Hair follicular keratinocyte (primary cell): ENCODE measurements around the gene SURF1.

- RAMPAGE, long total RNA, result no peak
Observed at GRCh38 chr9:131736094-131736819, 3.6 kb downstream of the RAPGEF1 start.

- RAMPAGE, long total RNA, result no peak
Observed at GRCh38 chr9:131893740-131894514, 154.1 kb upstream of the RAPGEF1 start.

DNA sequence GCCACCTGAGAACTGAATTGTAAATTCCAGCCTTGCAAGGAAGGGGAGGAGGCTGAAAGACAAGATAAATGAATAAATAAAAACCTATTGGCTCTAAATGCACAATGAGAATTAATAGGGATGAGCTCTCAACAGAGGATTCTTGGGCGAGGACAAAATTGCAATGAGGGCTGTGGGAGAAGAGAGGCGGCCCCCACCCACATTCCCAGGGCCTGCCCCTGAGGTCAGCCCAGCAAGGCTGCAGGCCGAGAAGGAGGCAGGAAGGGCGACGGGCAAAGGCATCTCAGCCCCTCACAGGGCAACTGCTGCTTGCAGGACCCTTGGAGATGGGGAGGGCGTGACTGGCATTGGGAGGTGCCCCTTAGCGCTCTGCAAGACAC is 8.4 kb downstream of the NTNG2 start:
- RAMPAGE, long total RNA, result no peak

DNA sequence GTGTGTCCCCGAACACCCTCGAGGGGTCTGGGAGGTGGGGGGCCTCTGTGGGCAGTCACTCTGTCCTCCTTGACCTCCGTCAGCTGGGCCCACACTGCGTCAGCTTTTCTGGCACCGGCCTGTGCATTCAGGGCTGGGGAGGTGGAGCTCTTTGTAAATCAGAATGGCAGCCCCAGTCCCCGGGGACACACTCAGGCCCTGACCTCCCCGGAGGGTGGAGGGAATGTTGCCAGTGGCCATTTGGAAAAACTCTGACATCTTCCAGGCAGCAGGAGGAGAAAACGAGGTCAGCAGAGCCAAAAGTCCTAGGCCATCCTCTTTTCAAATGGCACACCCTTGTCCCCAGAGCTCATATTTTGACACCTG is 83.3 kb downstream of the NTNG2 start:
- RAMPAGE, long total RNA, result no peak

GRCh38 chr9:132329251-132329811 is 25.5 kb downstream of the SETX start:
- RAMPAGE, long total RNA, result no peak

- RAMPAGE, long total RNA, result no peak
Observed at GRCh38 chr9:132539047-132539527, 43.3 kb upstream of the BARHL1 start.

DNA sequence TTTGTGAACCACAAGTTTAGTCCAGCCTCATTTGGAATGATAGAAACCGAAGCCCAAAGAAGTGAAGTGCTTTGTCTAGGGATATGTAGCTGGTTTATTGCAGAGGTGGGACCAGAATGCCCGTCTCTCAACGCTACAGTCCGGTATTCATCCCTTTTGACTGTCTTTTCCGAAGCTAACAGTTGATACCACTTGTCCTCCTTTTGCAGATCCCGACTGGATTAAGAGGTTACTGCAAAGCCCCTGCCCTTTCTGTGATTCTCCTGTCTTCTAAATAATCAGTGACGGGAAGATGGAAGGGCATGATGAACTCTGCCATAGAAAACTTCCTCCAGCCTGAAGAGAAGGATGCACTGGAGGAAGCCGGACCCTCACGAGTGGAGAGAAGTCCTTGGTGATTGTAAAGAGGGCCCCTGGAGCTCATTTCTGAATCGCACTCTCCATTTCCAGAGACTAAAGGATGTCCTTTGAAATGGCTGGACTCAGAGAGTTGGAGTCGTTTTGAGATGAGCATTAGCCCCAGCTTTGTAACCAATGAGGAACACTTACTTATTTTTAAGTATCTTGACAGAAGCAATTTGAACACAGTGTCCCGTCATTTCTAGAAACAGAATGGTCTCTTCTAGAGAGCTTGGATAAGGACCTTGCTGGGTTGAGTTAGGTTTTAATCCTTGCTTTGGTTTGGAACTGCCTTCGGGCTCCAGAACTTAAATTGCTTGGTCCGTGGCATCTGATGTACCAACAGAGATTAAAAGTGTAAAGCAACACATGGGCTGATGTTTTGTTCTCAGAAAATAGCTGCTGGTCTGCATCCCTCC is 18.6 kb downstream of the GTF3C4 start:
- RAMPAGE, long total RNA, result no peak

DNA sequence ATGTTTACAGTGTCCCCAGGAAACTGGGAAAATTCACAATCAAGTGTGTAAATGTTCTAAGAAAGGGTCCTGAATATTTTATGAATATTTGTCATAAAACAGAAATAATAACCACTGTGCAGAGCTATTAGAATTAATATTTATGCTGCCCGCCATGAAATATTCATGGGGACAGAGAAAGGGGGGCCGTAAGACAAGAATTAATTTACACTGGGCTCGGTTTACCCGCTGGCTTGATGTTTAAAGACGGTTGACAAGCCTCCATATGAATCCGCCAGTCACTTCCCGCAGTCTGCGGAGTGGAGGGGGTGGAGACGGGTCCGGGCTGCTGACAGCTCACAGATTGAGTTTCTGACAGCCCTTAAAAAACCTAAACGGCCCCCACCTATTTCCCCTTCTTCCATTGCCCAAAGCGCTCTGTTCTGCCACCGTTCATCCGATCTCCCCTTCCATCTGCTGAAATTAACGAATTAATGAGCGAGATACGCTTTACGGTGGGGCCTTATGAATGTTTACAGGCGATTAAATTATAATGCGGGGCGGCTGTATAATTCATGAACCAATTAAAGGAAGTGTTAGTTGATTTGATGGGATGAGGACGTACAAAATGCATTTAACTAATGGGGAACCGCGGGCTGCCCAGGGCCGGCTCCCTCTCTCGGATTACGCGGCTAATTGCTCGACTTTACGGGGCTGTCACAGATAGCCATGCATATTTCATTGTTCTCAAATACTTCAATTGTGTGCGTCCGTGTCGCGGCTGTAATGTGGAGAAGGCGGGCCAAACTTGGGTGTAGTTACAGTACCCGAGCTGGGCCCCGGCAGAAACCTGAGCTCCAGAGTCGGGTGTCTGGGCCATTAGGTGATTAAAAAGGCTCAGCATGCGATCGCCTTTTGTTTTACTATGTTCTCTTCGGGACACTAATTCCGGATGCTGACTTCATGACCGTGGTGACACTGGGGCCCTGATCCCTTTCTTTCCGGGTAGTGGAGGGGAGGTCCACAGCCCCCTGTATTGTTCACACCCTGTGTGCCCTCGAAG is 74.7 kb downstream of the GTF3C4 start:
- RAMPAGE, long total RNA, result no peak

- RAMPAGE, long total RNA, result no peak
Observed at GRCh38 chr9:132769354-132769946, 99.2 kb downstream of the GTF3C4 start.

DNA sequence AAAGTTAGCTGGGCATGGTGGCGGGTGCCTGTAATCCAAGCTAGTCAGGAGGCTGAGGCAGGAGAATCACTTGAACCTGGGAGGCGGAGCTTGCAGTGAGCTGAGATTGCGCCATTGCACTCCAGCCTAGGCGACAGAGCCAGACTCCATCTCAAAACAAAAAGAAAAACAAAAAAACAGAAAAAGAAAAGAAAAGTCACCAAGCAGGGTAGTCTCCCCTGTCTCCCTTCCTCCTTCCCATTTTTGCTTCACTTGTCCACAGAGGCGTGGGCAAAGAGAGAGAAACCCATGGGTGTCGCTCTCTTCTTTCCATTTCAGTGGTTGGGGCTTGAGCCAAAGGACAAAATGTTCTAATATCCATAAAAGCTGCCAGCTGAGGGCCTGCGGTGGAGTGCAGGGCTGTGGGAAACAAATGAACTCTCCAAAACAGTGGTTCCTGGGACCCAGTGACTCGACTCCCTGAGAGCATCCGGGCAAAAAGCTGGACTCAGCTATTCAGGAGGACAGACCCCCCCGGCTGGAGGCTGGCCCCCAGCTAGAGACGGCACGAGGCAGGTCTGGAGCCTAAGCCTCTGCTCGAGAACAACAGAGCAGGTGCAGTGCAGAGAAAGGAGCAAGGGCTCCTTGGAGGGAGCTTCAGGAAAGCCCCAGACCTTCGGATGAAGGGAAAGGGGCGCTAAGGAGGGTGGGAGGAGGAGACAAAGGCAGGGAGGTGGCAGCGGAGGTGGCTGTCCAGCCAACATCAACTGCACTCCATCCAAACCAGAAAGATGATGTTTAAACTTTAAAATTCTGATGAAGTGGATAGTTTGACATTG is 6.8 kb downstream of the AK8 start:
- RAMPAGE, long total RNA, result no peak

- RAMPAGE, long total RNA, result no peak
Observed at GRCh38 chr9:132894385-132894855, 15.7 kb downstream of the SPACA9 start.

GRCh38 chr9:132983816-132984721 is 5.6 kb downstream of the GFI1B start:
- RAMPAGE, long total RNA, result no peak

DNA sequence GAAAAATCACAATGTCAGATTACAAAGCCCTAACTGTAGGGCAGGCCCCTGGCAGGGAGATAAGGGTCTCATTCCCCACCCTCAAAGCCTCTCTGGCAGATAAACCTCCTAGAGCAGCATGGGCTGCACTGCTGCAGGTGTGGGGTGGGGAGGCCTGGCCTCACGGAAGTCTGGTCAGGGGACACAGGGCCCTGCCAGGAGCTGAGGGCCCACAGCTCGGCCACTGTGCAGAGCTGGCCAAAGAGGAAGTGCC is 25.8 kb downstream of the GFI1B start:
- RAMPAGE, long total RNA, result no peak

DNA sequence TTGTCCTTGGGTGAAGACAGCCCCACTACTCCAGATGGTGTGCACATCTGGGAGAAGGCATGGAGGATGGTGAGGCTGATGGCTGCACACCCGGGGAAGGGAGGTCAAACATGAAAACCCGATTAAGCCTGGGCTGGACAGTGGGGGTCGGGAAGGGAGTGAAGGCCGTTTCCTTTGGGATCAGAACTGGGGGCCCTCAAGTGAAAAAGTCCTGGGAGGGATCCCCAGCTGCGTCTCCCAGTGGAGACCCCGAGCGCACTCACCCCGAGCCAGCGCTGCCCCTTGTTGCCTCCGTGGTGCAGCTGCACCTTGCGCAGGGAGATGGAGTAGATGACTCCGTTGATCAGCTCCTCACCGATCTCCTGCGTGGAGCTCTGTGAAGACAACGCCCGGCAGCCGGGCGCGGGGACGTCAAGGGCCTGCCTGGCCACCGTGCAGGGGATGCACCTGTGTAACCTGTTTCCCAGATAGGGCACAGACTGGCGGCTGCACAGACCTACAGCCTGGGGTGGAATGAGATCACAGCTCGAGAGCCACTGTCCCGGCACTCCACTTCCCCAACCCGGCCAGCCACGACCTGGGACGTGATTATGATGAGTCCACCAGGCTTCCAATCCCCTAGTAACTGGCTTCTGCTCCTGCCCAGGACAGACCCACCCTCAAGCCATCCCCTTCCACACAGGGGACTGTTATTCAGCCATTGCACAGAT is 9.1 kb downstream of the RALGDS start:
- RAMPAGE, long total RNA, result no peak

- RAMPAGE, long total RNA, result no peak
Observed at GRCh38 chr9:133121381-133121927, 414 bp upstream of the RALGDS start.

GRCh38 chr9:133179944-133180245 is 16.2 kb upstream of the GBGT1 start:
- RAMPAGE, long total RNA, result no peak

DNA sequence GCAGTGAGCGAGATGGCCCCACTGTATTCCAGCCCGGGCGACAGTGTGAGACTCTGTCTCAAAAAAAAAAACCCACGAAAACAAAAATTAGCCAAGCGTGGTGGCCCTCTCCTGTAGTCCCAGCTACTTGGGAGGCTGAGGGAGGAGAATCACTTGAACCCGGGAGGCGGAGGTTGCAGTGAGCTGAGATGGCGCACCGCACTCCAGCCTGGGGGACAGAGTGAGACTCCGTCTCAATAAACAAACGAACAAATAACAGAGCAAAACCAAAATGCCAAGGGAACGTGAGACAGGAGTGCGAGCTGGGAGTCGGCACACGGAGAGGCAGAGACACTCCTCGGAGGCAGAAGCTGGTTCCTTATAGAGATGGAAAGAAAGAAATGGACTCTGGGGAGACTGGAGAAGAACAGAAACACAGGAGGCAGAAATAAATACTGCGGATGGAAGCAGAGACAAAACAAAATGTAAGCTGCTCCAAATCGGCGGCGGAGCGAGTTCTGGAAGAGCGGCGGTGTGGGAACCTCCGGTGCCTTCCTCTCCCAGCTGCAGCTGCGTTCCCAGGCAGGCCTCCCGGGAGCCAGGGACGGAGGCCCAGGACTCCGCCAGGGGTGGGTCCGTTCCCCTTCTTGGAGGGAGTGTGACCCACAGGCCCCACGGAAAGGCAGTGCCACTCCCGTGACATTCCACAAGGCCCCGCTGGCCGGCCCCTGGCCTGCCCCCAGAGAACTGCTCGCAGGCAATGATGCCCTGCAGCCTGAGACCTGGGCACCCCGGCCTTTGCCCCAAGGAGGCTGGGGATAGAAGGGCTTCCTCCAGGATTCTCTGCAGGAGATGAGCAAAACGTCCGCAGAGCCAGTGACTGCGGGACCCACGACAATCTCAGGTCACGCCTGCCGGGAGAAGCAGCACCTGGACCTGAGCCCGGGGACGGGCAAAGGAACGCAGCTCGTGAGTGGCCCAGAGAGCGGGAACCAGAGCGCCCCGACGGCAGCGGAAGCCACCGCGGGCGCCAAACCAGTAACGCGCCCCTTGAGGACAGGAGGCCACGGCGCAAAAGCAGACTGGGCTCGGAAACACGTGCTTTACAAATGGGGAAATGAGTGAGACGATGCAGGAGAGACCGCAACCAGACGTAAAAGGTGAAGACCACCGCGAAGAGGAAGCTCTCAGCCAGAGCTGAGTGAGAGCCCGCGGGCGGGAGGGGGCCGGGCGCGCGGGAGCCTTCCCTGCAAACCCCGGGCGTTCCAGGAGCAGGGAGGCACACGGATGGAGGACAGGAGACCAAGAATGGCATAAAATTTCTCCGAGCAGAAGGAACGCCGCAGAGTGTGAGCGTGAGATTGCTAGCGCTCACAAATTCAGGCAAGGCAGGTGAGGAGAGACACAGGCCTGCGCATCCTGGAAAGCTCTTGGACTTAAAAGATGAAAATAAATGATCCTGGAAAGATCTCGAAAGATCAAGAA is 9.4 kb downstream of the OBP2B start:
- RAMPAGE, long total RNA, result no peak

DNA sequence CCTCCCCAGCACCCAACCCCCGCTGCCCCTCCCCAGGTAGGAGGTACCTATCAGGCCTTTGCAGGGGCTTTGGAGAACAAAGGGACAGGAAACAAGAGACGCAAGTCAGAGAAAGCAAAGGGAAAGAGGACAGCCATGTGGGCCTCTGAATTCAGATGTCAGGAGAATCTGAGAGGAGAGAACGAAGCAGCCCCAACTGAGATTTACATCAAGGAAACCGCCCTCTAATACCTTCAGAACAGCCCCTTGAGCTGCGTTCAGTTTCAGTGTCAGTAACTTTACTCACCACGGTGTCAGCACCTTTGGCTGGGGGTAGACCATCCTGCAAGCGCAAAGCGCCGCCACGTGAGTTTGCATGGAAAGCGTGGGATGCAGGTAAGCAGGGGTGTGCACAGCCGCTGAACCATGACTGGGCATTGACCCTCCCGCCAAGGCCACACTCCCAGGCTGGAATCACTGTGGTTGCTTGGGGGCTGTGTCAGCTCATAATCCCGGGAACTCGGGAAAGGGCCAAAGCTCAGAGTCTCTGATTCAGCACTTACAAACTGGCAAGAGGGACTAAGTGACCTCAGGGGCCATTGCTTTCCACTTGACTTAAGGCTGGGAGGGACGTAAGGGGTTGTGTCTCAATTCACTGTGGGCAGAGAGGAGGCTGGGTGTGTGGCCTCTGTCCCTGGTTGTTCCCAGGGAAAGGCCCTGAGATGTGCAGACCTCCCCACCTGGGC is 48.9 kb upstream of the OBP2B start:
- RAMPAGE, long total RNA, result no peak

- RAMPAGE, long total RNA, result no peak
Observed at GRCh38 chr9:133275379-133276290, 60.4 kb downstream of the SURF6 start.

GRCh38 chr9:133355695-133356780 is at the start of gene SURF1:
Gene SURF1, minus strand, starts transcription at chr9:133356487.
- RAMPAGE, long total RNA, result start-site peak on the plus strand at chr9:133356551-133356607, 147 and 141 reads in 2 replicates